Glomerular endothelial cell (primary cell): ENCODE results near the genes HSBP1L1 and PARD6G.

DNA sequence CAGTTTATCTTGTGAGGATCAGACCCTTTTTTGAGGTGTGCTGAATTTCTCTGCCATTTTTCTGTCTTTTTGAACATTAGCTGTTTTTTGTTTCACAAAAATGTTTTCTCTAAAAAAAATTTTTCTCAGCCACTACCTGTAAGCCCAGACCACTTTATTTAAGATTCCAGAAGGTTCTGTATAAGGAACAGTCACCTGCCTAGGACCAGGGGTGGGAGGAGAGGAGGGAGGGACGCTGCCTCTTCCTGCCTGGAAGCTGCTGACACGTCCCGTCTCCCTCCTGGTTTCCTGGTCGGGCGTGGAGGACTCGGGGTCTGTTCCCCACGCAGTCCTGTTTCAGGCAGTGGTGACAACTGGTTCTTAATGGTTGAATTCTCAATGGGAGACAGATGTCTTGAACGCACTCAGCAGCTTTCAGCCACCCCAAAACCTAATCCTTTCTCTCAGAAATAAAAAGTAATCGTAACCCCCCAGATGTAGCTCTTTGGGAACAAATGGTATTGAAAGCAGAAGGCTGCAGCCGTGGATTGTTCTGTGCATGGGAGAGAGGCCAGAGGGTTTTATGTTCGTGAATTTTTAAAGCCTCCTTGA lies 50.6 kb downstream of the CTDP1 start:
- RAMPAGE, long total RNA: no peak

- RAMPAGE, long total RNA: no peak
These were observed 56.5 kb downstream of the CTDP1 start for GRCh38 chr18:79735888-79736639.

- RAMPAGE, long total RNA: no peak
These were observed 28.1 kb downstream of the KCNG2 start for GRCh38 chr18:79825713-79826298.

GRCh38 chr18:79916585-79917216 lies 34.8 kb downstream of the SLC66A2 start:
- RAMPAGE, long total RNA: no peak

GRCh38 chr18:79926887-79927627 lies 24.4 kb downstream of the SLC66A2 start:
- RAMPAGE, long total RNA: no peak

- RAMPAGE, long total RNA: no peak
These were observed 8.3 kb downstream of the SLC66A2 start for GRCh38 chr18:79942960-79943786.

- RAMPAGE, long total RNA: no peak
These were observed at the start of gene HSBP1L1 for GRCh38 chr18:79964197-79965051. Gene HSBP1L1, plus strand, starts transcription at chr18:79964643.

DNA sequence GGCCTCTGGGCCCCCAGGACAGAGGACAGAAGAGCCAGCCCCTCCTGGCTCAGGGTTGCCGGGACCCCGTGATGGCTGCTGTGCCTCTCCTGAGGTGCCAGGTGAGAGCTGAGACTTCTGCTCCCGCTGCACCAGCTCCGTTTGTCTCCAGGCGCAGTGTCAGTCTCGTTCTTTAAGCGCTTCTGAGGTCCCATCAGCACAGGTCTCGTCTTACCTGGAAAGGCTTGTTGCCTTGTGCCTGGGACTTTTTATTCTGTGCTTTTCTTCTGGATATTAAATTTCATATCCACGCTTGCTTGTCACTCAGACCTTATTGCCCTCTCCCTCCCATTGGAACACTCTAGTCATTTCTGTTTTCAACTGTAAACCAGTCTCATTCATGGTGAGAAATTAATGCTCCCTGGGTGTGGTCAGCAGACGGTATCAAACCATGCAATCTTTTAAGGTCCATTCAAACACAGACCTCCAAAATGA lies 39.9 kb downstream of the ADNP2 start:
- RAMPAGE, long total RNA: no peak

- RAMPAGE, long total RNA: no peak
These were observed at the start of gene PARD6G for GRCh38 chr18:80246799-80247933. Gene PARD6G, minus strand, starts transcription at chr18:80247514.